Measurements from ENCODE around the genes BCL7C and TP53TG3F.

DNA sequence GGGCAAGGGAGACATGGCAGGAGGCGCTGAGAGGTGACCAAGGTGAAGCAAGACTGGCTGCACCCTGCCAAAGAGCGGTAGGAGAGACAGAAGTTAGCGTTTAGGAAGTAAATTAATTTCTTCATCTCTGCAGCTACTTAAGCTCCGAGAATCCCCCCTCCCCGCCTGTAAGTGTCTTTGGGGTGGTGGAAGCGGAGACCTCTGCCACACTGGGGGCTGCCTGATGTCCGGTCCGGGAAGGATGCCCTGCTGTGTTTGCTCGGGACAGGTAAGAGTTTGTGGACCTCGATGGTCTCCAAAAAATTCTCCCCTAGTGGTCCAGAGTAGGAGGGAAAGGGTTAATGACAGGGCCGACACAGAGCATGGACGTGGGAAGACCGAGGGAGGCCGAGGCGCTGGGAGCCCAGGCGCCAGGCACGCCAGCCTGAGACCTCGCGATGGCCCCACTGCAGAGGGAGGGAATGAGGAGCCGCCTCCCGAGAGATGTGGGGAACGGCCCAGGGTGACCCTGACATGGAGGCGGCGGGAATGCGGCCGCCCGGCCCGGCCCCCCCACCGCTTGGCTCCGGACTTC, 845 bp downstream of the ZNF629 start:
- RRBS, result no CpG with 5 or more reads among the region's 30 CpGs

- RRBS, result no CpG with 5 or more reads among the region's 6 CpGs
Observed at GRCh38 chr16:30787953-30788334, 939 bp upstream of the ZNF629 start.

GRCh38 chr16:30875579-30876421, 18.1 kb downstream of the BCL7C start:
- RRBS, result 8% methylated on average over 4 of the region's 19 CpGs

- RRBS, result 2% methylated on average over 36 of the region's 98 CpGs
Observed at GRCh38 chr16:30893773-30894558, at the start of gene BCL7C. BCL7C (minus strand) TSS chr16:30894077.

DNA sequence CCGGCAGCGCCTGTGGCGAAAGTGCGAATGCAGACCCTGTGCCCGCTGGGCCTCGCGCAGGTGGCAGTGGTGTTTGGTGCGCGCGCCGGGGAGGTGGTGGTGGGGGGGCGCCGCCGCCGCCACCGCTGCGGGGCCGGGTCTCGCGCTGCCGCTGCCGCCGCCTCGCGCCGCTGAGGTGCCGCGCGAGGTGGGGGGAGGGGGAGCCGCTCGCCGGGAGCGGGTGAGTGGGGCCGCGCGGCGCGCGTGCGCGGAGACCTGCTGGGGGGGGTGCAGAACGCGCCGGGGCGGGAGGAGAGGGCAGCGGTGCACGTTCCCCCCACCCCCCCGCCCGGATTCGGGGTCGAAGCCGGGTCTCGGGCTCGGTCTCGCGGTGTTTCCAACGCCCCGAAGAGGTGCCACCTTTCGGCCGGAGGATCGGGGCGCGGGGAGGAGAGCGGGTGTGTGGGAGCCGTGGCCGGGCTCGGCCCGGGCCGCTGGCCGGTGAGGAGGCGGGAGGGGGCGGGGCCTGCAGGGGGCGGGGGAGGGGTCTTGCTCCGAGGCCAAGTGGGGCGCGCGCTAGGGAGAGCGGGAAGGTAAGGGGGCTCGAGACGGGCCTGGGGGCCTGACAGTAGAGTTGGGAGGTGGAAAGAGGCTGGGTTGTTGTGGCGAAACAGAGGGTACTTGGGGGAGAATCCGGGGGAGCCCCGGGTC, 496 bp downstream of the SETD1A start:
- RRBS, result 2% methylated on average over 61 of the region's 83 CpGs

DNA sequence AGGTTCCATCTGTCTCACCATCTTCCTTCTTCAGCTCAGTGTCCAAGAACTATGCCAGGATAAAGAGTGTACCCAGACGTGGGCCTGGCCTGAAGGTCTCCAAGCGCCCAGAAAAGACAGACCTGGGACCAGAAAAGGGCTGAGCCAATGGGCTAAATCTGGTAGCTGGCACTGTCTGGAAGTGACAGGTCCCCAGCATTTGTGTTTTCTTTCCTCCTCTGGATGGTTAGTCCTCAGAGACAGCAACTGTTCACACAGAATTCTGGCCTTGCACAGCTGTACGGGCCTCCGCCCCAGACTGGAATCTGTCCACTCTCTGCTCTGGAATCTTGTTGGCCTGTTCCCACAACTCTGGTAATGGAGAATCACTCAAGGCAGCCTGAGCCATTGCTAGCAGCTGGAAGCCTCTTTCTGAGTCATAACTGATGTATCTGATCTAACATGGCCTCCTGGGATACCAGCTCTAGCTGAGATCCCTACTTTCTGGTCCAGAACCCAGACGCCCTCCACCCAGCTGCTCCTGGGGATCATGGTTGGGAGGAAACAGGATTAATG, 9.2 kb downstream of the ZNF668 start:
- RRBS, result no CpG with 5 or more reads among the region's 5 CpGs

GRCh38 chr16:31142361-31143011, 7.0 kb upstream of the PRSS8 start:
- RRBS, result 5% methylated on average over 7 of the region's 78 CpGs

DNA sequence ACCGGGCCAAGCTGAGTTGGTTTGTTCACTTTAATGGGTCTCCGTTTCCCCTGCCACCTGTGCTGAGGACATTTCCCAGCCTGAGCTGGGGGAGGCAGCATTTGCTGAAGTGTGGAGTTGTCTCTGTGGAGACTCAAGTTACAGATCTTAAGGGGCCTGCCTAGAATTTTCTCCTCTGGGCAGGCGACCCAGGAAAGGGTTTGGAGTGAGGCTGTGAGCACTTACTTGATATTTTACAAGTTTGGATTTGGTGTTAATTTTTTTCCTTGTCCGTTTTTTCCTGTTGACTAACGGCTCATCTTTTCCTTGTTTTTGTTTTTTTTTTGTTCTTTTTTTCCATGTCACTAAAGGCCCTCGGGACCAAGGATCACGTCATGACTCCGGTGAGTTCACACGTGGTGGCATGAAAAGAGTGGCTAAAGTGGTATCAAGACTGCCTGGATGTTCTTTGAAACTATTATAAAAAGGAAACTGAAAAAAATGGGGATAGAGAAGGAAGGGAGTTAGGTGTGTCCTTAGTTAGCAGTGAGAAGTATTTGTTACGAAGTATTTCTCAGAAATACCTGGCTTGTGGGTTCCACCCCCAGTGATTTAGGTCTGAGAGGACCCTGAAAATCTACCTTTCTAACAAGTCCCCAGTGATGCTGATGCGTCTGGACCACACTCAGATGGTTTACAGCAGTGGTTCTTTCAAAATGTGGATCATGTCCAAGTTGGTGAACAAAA, 8.2 kb downstream of the FUS start:
- RRBS, result no CpG with 5 or more reads among the region's 11 CpGs

DNA sequence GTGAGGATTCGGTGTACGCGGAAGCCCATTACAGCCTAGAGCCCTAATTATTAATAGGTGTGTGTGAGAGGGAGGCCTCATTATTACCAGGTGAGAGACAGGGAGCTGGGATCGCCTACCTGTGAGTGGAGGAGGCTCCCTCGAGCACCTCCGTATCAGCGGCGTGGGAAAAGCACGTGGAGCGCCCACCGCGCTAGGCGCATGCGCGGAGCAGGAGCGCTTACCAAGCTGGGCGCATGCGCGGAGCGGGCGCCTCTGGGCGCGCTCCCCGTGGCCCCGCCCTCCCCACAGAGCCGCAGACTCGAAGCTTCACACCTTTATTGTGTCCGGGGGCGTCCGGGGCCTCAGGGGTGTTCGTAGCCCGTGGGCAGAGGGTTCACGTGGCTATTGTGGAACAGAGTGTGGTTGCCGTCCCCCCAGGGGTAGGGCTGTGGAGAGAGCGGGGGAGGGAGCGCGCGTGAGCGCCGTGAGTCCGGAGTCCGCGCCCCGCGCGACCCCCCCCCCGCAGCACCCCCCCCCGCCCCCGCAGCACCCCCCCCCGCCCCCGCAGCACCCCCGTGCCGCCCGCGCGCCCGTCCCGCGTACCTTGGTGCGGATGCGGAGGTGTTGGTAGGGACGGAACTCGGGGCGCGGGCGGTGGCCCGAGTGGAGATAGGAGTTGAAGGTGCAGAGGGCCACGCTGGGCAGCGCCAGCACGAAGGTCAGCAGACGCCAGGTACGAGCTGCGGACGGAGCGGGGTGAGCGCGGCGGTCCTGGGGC, 550 bp downstream of the COX6A2 start:
- RRBS, result no CpG with 5 or more reads among the region's 78 CpGs

GRCh38 chr16:31428969-31429168, 709 bp upstream of the COX6A2 start:
- RRBS, result no CpG with 5 or more reads among the region's 1 CpG

GRCh38 chr16:31453233-31454370, 5.7 kb upstream of the ARMC5 start:
- RRBS, result 67% methylated on average over 3 of the region's 25 CpGs

DNA sequence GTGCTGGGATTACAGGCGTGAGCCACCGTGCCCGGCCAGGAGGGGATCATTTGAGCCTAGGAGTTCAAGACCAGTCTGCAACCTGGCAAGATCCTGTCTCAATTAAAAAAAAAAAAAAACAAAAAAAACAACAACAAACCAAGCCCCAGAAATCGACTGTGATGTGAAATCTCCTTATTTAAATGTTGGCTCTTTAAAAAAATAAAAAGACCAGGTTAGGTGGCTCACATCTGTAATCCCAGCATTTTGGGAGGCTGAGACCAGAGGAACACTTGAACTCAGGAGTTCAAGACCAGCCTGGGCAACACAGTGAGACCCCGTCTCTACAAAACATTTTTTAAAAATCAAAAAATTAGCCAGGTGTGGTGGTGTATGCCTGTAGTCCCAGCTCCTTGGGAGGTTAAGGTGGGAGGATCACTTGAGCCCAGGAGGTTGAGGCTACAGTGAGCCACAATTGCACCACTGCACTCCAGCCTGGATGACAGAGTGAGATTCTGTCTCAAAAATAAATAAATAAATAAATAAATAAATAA, 4.9 kb upstream of the ARMC5 start:
- RRBS, result no CpG with 5 or more reads among the region's 5 CpGs

GRCh38 chr16:31477032-31477258, 5.0 kb downstream of the TGFB1I1 start:
- RRBS, result no CpG with 5 or more reads among the region's 21 CpGs

GRCh38 chr16:31537259-31538095, 9.8 kb downstream of the AHSP start:
- RRBS, result 10% methylated on average over 37 of the region's 64 CpGs

DNA sequence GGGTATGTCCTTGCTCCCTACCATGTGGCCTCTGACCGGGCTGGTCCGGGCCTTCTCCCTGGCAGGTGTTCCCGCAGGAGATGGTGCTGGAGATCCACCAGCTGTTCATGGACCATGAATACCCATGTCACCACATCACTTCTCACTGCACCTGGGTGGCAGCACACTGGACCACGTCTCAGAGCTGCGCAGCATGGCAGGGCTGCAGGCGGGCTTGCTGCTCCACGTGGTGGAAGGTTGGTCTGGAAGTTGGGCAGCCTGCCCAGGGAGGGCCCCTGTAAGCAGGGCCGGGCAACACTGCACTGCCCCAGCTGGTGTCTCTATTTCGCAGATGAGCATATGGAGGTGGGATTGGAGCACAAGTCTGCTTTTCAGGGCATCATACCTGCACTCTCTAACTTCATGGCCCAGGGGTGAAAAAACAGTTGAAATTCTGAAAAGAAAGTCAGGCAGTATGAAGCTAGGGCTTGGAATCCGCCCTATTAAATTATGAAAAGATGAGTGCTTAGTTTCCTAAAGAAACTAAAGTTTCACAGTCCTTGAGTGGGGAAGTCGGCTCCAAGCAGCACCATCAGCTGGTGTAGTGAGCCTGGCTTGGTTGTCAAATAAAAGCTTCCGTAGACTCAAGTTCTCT, 8.8 kb upstream of the KRBOX5 start:
- RRBS, result no CpG with 5 or more reads among the region's 12 CpGs

DNA sequence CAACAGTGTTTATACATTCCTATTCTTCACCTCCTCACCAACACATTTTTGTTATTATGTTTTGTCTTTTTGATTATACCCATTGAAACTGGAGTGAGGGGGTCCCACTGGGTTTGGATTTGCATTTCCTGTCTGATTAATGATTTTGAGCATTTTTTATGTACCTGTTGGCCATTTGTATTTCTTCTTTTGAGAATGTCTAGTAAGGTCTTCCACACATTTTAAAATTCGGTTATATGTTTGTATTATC, 21.9 kb downstream of the ZNF267 start:
- RRBS, result no CpG with 5 or more reads among the region's 1 CpG

GRCh38 chr16:32675927-32676127, 138 bp downstream of the TP53TG3 start:
- RRBS, result no CpG with 5 or more reads among the region's 16 CpGs

DNA sequence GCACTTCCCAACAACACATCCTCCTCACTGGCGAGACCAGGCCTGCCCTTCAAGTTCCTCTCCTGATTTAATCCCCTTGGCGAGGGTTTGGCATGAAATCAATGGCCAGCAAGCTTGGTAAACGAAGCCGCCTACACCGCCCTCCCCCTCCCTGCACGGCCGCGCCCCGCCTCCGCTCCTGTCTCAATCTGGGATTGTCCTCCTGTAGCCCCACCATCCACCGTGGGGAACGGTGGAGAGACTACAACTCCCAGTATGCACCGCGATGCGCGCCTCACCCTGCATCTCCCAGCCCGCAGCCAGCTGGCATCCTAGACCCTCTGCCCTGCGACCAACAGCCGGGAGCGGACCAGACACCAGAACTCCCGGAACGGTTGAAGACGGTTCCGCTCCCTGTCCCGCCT, at the start of gene TP53TG3F:
Gene TP53TG3F (plus strand): TSS at position 198 of the 404 bp plus-strand sequence.
- RRBS, result no CpG with 5 or more reads among the region's 25 CpGs

DNA sequence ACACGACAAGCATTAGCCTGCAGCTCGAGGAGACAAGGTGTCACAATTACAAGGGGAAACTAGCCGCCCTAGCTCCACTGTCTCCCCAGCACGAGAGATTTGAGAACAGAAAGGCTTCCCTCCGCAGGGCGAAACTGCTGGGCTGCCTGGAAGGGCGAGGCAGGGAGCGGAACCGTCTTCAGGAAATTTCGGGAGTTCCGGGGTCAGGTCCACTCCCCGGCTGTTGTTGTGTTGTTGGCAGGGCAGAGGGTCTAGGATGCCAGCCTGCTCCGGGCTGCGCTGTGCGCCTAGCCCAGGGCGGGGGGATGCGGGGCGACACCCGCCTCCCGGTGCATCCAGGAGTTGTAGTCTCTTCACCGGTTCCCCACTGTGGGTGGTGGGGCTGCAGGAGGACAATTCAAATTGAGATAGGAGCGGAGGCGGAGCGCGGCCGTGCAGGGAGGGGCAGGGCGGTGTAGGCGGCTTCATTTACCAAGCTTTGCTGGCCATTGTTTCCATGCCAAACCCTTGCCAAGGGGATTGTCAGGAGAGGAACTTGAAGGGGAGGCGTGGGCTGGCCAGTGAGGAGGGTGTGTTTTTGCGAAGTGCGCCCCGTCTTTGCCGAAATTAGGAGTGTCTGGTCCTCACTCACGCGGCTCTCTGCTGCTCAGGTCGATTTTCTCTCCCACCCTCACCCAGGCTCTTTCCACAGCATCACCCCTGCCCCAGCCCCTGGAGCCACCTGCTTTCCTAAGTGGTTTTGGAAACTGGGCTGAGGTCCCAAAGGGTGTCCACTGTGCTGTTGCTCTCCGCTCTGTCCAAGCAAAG, 2047.5 kb downstream of the TP53TG3F start:
- RRBS, result 76% methylated on average over 9 of the region's 37 CpGs

GRCh38 chr16:46581464-46581932, 39.7 kb downstream of the SHCBP1 start:
- RRBS, result no CpG with 5 or more reads among the region's 2 CpGs

All from HL-60 (cell line).